Mesenteric fat pad (tissue), 1 donor: ENCODE data around the genes KRTAP5-5 and KRTAP5-6.

GRCh38 chr11:1484539-1485359 lies 1.8 kb downstream of the MOB2 start:
- PRO-cap = no peak

DNA sequence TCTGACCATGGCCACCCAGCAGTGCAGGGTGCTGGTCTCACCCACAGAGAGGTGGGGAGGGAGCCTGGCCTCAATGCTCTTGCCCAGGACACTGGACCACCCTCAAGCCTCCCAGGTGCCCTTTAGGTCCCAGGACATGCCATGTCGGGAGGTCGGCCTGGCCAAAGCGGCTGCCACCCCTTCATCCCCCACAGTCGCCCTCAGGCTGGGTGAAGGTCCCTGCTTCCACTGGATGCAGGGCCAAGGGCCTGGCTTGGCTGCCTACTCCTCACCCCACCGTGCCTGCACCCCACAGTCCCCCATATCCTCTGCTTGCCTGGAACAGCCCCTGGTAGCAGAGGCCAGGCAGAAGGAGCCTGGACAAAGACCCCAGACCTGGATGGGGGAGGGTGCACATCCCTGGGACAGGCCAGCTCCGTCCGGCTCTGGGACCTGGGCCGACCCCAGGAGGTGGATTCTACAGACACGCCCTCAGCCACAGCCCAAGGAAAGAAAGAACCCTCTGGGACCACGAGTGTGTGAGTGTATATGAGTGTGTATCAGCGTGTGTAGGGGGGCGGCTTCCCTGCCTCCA lies 9.2 kb downstream of the DUSP8 start:
- PRO-cap = no peak

DNA sequence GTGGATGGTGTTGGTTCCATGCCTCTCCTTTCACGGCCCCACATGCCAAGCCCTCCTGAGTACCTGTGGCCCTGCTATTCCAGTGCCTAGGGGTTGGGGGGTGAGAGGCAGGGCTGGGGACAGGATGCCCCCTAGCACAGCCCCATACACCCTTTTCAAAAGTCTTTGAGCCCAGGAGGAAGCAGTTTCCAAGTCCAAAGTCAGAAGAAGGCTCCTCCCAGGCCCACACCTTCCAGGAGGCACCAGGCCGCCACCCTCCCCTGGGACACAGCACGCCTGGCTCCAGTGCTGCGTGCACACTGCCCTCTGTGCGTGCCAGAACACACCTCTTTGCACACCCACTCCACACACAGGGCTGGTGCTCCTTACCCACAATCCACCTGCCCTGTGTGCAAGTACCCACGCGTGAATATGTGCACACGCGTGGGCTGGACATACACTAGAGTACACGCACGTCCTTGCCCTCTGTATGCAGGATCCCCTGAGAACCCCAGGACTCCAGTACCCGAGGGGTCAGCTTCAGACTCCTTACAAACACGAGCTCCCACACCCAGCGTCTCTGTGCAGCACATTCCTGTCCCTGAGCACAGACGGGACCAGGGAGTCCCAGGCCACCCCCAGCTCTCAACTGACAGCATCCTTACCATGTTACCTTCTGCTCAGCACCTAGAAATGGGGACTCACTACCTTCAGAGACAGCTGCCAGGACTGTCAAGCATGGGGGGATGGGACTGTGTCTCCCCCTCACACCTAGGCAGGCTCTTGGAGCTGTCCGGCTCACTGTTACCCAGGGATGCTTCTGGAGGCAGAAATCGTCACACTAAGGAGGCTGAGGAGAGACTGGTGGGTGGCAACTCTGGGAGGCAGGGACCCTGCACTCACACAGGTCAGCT lies 2.8 kb downstream of the DUSP8 start:
- PRO-cap = no peak

- PRO-cap = no peak
Measured at GRCh38 chr11:1573355-1573936, 1.4 kb upstream of the DUSP8 start.

DNA sequence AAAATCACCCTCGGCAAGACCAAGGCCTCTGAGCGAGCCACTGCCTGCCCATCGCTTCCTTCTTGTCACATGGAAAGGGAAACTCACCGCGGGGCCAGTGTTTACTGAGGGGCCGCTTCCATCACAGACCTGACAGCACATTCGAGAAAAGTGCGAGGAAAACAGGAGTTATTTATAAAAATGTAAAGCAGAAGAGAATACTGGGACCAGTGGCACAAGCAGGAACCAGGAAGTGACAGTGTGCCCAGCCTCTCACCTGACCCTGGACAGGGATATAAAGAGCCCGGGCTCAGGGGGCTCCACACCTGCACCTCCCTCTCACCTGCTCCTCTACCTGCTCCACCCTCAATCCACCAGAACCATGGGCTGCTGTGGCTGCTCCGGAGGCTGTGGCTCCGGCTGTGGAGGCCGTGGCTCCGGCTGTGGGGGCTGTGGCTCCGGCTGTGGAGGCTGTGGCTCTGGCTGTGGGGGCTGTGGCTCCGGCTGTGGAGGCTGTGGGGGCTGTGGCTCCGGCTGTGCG lies at the start of gene KRTAP5-5:
Gene KRTAP5-5, plus strand, starts transcription at position 296 of the 520 bp plus-strand sequence.
- PRO-cap = no peak

GRCh38 chr11:1688567-1689042 lies 8.4 kb upstream of the KRTAP5-6 start:
- PRO-cap = no peak

DNA sequence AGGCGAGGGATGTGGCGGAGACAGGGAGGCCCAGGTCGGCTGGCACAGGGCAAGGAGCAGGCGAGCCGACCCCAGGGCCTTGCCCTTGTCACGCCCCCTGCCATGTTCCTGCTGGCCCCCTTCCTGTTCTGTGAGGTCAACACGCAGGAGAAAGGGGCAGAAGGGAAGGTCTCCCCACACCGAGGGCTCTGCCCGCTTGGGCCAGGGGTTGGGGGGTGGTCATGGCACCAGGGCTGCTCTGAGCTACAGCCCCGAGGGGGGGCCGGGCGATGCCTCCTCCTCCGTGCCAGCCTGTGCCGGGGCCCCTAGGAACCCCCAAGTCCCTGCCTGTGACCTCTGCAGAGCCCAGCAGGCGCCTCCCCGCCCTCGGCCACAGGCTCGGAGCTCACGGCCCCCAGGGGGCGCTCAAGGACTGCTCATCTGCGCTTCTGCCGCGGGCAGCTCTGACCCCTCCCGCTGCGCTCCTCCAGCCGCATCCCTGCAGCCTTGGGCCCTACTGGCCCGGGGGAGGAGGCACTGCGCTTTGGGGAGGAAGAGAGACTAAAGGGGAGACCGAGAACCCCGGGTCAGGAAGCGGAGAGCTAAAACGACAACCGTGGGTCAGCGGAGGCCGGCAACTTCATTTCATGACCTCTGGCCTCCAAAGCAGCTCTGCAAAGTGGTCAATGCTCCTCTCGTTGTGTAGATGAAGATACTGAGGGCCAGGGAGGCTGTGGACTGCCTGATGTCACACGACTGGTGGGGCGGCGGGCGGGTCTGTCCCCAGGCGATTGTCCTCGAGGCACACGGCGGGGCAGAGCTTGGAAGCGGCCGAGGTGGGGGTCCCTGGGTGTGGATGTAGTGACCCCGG lies 3.0 kb upstream of the KRTAP5-6 start:
- PRO-cap = no peak

DNA sequence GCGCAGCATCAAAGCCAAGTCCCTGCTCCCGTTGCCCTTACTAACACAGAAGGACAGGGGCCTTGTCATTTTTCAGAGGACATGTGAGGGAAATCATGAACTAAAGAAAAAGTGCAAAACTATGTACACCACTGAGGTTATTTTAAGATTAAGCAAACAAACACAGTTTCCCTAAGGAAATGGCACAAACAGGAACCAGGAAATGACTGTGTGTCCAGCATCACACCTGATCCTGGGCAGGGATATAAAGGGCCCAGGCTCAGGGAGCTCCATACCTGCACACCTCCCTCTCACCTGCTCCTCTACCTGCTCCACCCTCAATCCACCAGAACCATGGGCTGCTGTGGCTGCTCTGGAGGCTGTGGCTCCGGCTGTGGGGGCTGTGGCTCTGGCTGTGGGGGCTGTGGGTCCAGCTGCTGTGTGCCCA lies at the start of gene KRTAP5-6:
Gene KRTAP5-6, plus strand, starts transcription at position 283 of the 427 bp plus-strand sequence.
- PRO-cap = no peak

- PRO-cap = no peak
Measured at GRCh38 chr11:1733495-1733842, 16.9 kb downstream of the IFITM10 start.

DNA sequence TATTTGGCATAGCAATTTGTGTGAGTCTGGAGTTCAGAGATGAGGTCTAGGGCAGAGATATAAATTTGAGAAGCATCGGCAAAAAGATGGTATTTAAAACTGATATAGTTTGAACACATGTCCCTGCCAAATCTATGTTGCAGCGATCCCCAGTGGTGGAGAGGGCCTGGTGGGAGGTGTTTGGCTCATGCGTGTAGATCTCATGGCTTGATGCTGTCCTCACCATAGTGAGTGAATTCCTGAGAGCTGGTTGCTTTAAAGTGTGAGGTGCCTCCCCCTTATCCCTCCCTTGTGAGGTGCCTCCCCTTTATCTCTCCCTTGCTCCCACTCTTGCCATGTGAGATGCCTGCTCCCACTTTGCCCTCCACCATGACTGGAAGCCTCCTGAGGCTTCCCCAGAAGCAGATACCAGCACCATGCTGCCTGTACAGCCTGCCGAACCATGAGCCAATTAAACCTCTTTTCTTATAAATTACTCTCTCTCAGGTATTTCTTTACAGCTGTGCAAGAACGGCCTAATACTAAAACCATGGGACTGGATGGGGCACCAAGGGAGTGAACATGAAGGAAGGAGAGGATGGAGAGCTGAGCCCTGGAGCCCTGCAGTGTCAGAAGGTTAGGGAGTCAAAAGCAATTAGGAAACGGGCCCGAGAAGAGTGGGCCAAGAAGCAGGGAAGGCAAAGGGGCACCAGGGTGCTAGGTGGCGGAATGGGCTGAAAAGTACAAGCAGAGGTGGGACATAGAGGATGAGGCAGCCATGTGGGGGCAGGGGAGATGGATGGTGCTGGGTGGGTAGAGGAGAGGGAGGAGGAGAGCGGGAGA lies 9.5 kb downstream of the IFITM10 start:
- PRO-cap = no peak

GRCh38 chr11:1744493-1745793 lies 5.5 kb downstream of the IFITM10 start:
- PRO-cap = no peak

GRCh38 chr11:1752732-1753765 lies 2.7 kb upstream of the IFITM10 start:
- PRO-cap = no peak

DNA sequence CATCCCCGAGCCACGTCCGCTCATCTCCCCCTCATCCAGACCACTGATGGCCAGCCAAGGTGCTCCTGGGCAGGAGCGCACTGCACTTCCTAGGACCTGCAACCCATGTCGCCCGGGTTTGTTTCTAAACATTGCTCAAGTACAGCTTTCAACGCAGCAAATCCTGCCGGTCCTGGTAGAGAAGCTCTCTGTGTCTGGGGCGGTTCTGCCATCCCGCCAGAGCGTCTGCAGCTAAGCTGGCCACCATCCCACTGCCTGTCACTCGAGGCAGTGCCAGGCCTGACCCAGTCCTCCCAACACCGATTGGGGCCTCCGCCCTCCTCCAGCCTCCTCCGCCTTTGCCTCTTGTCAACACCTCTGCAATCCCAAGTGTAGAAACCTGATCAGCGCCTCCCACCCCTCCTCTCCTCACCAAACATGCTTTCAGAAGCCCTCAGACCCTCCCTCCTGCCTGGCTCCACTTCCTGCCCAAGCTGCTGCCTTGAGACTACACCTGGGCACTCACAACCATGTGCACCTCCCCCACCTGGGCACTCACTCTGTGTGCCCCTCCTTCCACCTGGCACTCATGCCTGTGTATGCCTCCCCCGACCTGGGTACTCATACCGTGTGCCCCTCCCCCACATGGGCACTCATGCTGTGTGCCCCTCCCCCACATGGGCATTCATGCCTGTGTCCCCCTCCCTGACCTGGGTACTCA lies 5.3 kb upstream of the IFITM10 start:
- PRO-cap = no peak

DNA sequence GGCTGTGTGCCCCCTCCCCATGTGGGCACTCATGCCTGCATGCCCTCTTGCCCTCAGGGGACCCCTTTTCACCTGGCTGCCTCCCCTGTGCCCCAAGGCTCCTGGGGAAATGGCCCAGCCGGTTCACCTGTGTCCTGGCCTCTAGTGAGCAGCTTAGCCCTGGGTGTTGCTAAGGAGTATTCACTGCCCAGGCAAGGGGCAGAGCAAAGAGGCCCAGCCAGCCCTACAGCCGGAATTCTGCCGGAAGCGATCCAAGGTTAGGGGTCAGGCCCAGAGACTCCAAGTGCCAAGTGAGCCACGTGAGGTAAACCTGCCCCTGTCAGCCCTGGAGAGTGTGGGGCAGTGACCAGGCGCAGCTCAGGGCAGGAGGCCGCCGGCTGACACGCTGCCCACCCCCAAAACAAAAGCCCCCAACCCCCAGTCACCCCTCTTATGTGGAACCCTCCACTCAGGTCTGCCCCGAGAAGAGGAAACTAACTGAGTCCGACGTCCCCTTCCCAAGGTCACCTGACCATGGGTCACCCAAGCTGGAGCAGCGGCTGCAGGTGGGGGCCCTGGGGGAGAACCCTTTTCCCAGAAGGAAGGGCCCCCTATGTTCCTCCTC lies 5.9 kb upstream of the IFITM10 start:
- PRO-cap = no peak

DNA sequence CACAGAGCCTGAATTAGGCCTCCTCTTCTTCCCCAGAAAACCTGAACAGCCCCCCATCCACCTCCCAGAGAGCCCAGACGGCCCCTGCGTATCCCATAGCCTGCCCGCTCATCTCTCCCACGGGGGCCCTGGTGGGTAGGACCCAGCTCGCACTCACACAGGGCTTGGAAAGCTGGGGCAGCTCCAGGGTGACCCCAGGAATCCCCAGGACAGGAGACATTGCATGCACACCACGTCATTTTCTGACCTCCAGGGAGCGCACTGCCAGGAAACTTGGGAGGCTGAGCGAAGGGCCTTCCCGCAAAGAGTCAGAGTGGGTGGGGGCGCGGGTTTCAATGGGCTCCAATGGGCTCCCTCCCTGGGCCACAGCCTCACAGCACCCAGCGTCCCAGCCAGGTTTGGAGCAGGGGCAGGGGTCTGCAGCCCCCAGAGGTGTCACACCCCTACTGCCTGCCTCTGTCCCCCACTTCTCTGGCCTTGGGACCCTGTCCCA lies 8.2 kb upstream of the SYT8 start:
- PRO-cap = no peak

GRCh38 chr11:1839080-1839757 lies 438 bp downstream of the TNNI2 start:
- PRO-cap = no peak

GRCh38 chr11:1845194-1846210 lies 6.7 kb downstream of the TNNI2 start:
- PRO-cap = no peak

DNA sequence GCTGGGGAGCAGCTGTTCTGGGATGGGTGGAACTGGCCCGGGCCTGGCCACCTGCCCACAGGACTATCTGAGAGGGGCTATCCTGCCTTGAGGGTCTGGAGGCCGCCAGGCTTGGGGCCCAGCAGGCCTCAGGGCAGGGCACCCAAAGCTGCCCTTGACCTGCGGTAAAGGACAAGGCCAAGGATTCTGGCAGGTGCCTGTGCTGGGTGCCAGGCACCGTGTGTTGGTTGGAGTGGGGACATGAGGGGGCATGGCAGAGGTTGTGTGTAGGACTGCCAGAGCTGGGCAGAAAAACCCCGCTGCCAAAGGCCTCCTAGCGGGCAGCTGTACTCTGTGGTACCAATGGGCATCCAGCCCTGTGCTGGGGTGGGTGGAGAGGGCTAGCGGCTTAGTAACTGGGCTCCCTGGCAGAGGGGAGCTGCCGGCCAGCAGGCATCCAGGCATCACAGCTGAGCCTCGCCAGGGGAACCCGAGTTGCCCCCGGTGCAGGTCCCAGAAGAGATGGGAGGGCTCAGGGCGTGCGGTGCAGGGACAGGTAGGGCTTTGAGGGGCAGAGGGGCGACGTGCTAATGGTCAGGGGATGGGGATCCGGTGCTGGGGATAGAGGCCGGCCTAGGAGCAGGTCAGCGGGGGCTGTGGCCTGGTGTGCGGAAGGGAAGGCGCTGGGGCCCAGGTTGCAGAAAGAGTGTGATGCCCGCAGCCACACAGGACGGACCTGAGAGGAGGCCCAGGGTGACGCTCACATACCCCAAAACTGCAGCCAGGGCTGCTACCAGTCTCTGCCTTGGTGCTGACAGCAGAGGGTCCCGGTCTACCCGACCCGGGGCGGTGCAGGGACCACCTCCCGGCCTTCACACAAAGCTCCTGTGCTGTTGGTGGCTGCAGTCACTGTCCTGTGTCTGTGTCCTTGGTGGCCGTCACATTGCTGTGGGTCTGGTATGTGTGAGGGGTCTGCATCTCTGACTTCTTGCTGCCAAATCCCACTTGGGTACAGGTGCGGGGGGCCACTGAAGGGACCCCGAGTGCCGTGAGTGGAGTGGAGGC lies 1.0 kb downstream of the LSP1 start:
- PRO-cap = no peak

DNA sequence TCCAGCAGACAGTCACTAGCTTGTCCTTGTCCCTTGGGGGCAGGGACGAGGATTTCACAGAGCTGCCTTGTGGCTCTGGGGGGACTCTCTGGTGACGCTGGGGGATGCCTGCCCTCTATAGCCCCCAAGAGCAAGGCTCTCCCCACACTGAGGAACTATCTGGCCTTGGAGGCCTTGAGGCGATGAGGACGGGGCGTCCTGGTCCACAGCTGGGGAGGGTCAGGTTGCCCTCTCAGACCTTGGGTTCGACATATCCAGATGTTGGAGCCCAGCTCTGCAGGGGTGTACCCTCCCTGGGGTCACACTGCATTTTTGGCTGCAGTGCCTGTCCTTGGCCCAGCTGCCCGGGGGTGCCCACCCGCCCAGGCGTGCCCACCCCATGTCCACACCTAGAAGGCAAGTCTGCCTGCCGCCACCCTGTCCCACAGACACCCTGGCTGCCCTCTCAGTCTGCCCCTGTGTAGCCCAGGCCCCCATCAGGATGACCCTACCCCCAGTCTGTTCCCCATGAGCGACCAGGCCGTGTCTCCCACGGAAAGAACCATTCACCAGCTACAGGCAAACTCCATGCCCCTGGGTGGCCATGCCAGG lies 2.9 kb downstream of the LSP1 start:
- PRO-cap = no peak

- PRO-cap = no peak
Measured at GRCh38 chr11:1860067-1860820, 7.4 kb downstream of the LSP1 start.